Bronchus fibroblast of lung (primary cell): ENCODE data around the gene IRAG1.

DNA sequence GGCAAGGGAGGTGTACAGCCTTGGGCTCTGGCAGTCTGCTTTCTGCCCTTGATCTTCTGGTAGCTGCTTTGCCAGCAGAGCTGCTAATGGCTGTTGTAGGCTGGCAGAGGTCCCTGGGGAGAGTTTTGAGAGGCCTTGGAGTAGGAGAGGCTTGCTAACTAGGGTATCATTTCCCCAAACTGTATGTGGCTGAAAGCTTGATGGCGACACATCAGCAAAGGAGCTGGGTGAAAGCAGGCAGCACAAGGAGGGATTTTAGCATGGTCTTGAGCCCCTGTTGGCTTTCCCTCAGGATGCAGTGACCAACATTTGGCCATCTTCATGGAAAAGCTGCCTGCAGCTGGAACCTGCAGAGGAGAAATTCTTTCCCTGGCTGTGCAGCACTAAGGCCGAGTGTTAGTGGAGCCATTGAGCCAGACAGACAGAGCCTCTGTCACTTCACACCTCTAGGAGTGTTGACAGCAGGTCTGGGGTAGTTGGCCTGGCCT is 3.5 kb upstream of the AMPD3 start:
- RAMPAGE, long total RNA = no peak

- RAMPAGE, long total RNA = no peak
Measured at GRCh38 chr11:10581290-10582235, 13.1 kb upstream of the LYVE1 start.

DNA sequence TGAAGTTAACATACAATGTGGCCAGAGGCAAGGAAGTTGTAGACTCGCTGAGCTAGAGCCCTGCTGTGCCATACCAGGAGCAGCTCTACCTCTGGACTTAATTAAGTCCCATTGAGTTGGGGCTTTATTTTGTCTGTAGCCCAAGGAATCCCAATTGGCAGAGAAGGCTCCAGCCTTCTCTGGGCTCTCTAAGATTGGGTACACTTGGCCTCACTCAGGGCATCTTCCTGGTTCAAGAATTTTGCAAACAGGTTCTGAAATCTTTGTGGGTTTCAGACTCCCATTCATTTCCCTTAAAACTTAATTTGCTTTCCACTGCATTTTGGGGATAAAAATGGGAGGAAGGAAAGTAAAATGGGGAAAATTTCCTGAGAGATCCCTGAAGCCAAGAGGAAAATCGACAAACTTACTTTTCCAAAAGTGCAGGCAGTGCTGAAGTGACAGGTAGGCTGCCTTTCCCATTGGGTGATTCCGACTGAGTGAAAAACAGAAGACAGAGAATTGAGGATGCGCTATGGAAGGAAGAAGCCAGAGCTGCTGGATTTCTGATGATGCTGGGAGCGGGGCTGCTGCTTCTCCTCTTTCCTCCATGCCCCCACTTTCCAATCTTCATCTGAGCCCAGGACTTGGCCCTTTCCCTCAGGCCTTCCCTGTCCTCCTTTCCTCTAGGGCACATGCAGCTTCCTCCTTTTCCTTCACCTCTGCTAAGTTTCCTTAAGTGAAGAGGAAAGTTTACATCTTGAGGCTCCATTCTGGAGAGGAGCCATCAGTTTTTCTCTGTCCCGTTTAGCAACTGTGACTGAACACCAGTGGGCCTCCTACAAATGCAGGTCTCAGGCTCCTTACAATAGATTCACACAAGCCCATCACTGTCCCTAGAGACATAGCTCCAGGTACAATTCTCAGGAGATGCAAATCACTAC is 22.9 kb upstream of the LYVE1 start:
- RAMPAGE, long total RNA = no peak

DNA sequence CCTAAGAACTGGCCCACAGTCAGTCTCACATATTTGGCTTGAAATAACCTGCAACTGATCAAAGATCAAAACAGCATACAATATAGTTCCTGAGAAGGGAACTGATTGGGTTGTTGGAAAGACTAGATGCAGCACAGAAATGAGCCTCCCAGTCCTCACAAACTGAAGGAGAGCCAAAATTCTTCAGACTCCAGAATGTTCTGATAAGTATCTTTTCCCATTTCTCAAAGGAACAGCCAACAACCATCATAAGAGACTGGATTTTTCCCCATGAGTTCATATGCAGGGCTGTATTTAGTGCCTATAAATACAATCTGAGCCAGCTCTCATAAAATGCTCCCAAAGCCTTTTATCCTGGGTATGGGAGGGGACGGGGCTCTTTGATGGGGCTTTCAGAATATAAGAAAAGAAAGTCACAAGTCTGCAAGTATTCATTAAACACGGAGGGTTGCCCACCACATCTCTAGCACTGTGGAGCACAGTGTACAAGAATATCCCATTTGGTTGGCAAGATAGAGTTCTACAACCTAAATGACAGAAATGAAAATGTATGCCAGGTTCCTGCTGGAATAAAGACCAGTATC is 50.7 kb upstream of the LYVE1 start:
- RAMPAGE, long total RNA = no peak

DNA sequence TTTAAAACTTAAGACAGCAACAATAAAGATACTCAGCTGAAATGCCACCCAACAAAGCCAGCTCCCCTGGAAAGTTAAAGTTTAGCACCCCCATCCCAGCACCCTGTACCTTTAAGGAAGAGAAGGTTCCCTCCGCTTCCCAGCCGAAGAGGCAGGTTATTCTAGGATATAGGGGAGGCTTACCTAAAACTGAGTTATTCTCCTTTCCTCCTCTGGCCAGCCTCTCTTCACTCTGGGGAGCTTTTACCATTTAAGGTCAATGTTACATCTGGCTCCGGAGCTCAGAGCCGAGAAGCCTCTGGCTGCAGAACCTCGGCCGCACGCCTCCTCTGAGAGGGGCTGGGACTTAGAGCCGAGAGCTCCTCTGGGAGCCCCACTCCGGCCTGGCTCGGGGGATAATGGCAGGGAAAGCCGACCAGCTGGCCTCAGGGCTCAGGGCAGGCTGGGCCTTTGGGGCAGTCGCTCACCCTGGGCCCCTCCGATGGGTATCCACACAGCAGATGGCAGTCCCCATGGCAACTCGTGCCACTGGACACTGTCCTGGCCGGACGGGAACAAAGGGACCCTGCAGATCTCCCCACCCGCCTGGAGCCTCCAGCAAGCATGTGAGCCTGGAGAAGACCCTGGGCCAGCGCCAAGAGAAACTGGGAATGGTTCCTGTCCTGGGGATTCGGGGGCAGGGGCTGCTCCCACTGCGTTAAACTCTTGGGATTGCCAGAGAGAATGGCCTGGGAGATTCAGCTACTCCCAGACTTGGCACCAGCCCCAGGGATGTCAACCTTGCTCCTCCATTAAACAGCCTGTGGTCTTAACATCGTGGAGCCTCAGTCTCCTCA is at the start of gene IRAG1:
Gene IRAG1 (minus strand): TSS at position 403 of the 836 bp plus-strand sequence.
- RAMPAGE, long total RNA = no peak

DNA sequence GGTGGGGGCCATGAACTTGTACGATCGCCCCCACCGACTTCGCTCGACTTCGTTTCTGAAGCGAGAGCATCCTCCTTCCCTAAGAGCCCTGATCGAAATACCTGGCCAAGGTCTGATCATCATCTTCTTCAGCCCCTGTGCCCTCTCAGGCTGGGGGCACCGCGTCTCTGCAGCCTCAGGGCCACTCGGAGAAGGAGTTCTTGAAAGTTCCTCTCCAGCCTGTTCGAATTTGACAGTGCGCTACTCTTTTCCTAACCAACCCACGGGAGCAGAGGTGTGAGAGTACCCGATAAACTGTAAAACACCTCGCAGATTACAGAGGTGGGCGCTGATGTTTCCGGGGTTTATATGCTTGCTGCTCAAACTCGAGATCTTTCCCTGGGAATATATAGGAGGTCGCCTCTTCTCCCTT is 440 bp downstream of the CTR9 start:
- RAMPAGE, long total RNA = no peak

GRCh38 chr11:10773928-10774282 is 22.9 kb downstream of the CTR9 start:
- RAMPAGE, long total RNA = no peak

GRCh38 chr11:10809034-10810082 is 632 bp upstream of the EIF4G2 start:
- RAMPAGE, long total RNA = no peak

DNA sequence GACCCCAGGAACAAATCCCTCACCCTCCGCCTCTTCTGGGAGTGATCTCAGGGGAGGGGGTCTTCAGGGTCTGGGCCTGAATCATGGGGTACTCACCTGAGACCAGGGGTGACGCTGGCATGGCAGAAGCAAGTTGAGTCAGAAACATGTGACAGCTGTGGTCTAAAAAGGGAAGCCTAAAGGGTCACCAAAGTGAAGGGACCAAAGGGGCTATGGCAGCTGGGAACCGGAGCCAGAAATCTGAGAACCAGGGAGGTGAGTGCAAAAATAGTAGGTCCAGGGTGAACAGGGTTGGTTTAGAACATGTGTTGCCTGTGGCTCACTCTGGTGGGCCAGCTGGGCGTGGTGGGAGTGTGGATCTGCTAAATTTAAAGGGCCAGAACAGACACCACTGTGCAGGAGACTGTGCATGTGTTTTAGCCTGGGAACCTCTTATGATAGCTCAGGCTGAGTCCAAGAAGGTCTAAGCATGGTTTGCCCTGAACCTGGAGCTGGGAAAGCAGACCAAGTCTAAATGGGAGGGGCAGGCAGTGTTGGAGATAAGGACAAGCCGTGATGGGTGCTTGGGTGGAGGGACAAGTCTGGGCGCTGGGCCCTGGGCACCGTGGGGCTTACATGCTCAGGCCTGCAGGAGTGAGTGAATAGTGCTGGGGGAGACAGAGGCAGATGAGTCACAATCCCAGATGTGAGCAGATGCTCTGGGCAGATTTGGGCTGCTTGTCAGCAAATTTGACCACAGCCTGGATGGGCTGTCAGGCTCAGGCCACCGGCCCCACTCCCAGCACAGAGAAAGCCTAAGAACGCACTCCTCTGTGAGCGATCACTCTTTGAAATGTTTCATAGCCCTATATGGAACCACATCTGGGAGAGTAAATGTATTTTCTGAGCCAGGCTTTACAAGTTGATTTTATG is 41.4 kb upstream of the ZBED5 start:
- RAMPAGE, long total RNA = no peak

GRCh38 chr11:10908747-10909077 is 50.9 kb upstream of the ZBED5 start:
- RAMPAGE, long total RNA = no peak

DNA sequence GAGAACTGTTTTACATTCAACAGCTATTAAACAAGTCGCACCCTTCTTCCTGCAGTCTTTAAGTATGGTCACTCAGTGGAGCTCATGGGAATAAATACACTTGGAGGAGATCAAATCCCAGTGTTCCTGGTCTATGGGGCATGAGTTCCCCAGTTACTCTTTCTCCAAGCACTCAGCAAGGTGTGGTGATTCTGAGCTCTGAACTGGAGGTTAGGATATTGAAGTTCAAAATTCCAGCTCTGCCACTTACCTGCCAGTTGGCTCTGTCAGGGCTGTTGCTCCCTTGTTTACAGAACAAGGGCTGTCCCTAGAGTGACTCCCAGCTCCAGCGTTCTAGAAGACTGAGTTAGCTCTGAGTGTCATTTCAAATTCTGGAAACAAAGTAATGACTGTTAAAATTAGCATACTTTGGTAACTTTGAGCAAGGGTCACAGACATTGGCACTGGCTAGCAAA is 69.6 kb upstream of the ZBED5 start:
- RAMPAGE, long total RNA = no peak

- RAMPAGE, long total RNA = no peak
Measured at GRCh38 chr11:11916798-11917790, 75.3 kb downstream of the USP47 start.

DNA sequence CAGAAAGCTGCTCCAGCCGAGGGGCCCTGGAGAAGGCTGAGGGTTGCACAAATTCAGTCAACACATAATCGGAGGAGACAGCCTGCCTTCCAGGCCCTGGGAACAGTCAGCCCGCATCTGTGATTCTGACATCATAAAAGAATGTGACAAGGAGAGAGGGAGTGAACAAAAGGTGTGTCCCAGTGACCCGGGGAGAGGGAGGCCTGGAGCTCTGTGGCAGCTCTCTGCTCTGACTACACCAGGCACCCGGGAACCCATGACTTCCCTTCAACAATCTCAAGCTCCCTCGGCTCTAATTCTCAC is 28.6 kb downstream of the DKK3 start:
- RAMPAGE, long total RNA = no peak

- RAMPAGE, long total RNA = no peak
Measured at GRCh38 chr11:11992110-11992811, 16.2 kb downstream of the DKK3 start.

DNA sequence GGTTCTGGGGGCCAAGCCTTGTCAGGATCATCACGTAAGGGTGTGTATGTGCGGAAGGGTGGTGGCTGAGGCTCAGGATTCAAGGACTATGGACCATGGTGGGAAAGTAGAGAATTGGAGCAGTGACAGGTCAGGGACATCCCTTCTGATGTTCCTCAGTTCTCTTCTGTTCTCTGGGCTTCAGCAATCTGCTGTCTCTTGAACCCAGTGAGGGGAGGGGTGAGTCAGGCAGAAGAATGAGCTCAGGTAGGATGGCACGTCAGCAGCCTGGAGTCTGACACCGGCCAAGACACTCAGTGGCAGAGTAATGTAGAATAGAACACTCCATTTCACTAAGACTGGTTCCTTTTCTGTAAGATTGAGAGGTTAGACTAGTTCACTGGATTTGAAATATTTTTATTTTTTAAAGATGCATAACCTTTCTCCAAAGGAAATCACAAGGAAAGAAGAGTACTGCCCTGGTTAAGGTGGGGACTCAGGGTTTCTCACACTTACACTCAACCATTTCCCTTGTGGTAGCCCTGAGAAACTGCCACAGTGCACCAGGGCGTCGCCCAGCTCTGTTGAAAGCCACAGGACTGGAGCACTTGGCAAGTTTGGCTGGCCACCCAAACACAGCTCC is 23.2 kb upstream of the MICAL2 start:
- RAMPAGE, long total RNA = no peak

DNA sequence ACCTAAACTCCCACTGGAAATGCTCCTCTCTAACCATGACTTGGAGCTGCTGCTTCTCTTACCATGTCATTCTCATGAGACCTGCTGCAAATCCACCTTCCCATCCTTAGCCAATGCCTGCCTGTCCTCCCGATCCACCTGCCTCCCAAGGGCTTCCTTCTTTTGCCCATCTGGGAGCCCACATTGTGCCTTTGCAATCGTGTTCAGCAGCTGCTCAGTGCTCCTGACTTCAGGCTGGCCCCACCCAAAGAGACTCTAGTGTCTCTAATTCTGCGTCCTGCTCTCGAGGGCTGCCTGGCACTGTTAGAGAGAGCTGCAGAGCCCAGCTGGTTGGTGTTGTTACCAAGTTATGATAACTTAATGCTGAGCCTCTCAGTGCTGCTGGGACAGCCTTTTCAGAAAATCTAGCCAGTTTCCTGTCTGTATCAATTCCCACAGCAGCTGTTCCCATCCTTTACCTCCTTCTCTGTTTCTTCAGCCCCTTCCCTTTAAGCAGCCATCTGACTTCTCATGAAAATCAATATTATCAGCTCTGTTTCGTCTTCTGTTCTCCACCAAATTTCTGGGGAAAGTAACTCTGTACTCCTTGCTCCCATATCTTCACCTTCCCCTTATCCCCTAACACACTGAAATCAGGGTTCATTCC is 69.2 kb downstream of the MICAL2 start:
- RAMPAGE, long total RNA = no peak

- RAMPAGE, long total RNA = no peak
Measured at GRCh38 chr11:12212994-12213637, 102.7 kb downstream of the MICAL2 start.

- RAMPAGE, long total RNA = no peak
Measured at GRCh38 chr11:12287379-12288297, 89.7 kb upstream of the PARVA start.

DNA sequence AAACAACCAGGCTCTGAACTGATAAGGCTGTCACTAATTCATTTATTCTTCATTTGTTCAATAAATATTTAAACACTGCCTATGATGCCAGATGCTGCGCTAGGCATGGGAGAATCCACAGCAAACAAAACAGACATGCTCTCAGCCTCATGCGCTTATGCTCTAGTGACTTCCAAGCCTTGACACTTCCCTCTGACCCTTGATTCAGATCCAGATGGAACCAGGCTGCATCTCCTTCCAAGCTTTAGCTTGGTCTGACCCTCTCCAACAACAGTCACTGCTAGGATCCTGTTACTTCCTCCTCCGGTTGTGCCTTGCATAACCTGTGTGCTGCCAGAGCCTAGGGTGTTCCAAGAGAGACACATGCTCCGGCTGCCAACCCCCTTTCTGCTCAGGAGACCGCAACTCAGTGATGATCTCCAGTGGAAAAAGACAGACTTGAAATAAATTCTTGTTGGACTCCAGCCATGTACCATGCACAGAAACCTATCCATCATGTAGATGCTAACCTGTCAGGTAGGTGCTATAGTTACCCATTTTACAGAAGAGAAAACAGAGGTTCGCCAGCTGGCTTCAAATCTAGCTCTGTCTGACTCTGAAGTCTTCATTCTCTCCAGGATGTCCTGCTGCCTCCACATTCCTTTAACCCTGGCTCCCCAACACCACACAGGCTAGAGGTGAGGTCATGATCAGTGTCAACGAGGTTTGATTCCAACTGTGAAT is 136.3 kb upstream of the TEAD1 start:
- RAMPAGE, long total RNA = no peak

- RAMPAGE, long total RNA = no peak
Measured at GRCh38 chr11:12802385-12803241, 128.4 kb downstream of the TEAD1 start.